Right cardiac atrium (tissue), 1 donor: Measurements from ENCODE around the gene HSPA13.

- PRO-cap = unidirectional peak, minus-strand start at chr21:5128369
These were observed 5393.2 kb upstream of the TPTE start for GRCh38 chr21:5128043-5128792.

DNA sequence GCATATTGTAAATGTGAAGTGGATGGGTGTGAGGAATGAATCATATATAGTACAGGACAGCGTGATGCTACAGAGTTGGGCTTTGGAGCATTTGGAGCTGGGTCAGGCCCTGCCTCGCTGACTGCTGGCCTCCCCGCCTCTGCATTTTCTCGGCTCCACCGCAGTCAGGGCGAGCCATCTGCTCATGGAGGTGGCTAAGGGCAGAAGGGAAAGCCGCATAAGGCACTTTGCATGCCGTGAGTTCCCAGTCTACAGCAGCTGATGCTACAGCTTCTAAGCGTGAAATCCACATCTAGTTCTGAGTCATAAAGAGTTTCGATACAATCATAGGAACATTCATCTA is 2768.0 kb upstream of the TPTE start:
- PRO-cap = no peak

GRCh38 chr21:8990068-8991044 is 1531.0 kb upstream of the TPTE start:
- PRO-cap = no peak

DNA sequence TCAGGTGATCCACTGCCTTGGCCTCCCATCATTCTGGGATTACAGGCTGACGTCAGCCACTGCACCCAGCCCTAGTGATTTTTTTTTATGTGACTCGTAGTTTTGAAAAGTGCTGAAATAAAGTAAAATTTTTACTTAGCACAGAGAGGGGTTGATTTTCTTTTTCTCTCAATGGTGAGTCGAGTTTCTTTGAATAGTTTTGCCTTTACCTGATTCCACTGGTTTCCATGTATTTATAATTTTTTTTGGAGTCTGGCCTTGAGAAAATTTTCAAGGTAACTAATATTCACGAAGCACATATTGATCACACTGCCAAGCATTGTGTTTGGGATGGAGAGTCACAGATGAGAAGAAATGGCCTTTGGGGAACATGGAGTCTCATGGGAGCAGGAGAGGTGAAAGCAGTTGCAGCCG is 799.4 kb upstream of the TPTE start:
- PRO-cap = no peak

DNA sequence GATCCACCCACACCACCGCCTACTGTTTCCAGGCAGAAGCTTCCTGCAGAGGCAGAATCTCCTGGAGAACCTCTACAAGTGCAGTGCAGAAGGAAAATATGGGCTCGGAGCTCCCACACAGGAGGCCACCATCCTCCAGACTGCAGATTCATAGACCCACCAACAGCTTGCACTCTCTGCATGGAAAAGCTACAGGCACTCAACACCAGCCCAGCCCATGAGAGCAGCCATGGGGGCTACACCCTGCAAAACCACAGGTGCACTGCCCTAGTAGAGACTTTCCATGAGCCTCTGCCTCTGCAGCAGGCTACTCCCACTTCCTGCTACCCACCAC is 284.1 kb downstream of the POTED start:
- PRO-cap = no peak

GRCh38 chr21:13934516-13935298 is 276.0 kb downstream of the LIPI start:
- PRO-cap = no peak

- PRO-cap = bidirectional peak, plus-strand start at chr21:14383508, minus-strand start at chr21:14383143; unidirectional peak, plus-strand start at chr21:14383555
These were observed at the start of gene HSPA13 for GRCh38 chr21:14382619-14383656. Gene HSPA13, minus strand, starts transcription at chr21:14383146.

- PRO-cap = no peak
These were observed 64.1 kb downstream of the SAMSN1 start for GRCh38 chr21:14481890-14482614.

DNA sequence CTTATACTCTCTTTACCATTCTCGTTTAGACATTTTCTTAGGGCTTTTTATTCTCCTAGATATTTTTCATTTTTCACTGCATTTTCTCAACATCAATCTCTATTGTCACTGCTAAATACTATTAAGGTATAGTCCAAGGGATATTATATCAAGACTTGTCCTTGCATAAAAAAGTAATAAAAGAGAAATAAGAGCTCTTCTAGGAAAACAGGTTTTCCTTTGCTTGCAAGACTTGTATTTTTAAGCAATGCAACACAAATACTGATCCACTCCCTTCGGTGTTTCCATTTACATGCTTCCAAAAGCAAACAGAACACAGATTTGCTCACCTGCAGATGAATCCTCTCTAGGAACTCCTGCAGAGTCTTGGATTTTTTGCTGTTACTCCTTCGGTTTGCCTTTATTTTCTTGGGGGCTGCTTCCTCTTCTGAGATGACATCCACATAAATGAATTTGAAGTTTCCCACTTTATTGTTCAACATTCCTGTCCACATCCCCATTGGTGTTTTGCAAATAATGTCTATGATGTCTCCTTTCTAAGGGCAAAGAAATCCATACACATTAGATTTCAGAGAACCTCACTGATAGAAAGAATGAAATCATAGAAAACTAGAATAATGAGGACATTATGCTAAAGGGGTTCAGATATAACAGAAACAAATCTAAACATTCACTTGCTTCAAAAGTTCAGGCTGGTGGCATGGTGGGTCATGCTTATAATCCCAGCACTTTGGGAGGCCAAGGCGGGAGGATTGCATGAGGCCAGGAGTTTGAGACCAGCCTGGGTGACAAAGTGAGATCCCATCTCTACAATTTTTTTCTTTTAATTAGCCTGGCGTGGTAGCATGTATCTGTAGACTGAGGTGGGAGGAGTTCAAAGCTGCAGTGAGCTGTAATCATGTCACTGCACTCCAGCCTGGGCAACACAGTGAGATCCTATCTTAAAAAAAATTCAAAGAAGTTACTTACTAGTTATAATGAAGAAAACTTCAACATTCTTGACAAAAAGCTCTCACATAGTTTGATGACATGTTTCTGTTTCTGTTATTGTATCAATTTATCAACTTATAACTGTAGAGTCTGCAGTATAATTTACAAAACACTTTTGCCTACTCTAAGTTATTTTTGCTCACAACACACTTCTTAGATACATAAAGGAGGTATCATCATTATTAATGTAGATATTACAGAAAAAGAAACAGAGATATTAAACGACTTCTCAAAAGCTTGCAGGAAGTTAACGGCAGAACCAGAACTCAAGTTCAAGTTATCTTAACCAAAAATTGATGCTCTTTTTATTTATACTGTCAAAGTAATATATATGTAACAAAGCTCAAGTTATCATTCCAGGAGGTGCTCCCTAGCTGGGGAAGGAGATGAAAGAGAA is 45.4 kb downstream of the SAMSN1 start:
- PRO-cap = no peak

GRCh38 chr21:14543861-14544643 is 2.1 kb downstream of the SAMSN1 start:
- PRO-cap = no peak

- PRO-cap = no peak
These were observed 207.5 kb upstream of the SAMSN1 start for GRCh38 chr21:14753112-14754539.

GRCh38 chr21:14868970-14869274 is 195.9 kb downstream of the NRIP1 start:
- PRO-cap = no peak

- PRO-cap = bidirectional peak, plus-strand start at chr21:15065865, minus-strand start at chr21:15065767
These were observed 868 bp upstream of the NRIP1 start for GRCh38 chr21:15065531-15066205.

DNA sequence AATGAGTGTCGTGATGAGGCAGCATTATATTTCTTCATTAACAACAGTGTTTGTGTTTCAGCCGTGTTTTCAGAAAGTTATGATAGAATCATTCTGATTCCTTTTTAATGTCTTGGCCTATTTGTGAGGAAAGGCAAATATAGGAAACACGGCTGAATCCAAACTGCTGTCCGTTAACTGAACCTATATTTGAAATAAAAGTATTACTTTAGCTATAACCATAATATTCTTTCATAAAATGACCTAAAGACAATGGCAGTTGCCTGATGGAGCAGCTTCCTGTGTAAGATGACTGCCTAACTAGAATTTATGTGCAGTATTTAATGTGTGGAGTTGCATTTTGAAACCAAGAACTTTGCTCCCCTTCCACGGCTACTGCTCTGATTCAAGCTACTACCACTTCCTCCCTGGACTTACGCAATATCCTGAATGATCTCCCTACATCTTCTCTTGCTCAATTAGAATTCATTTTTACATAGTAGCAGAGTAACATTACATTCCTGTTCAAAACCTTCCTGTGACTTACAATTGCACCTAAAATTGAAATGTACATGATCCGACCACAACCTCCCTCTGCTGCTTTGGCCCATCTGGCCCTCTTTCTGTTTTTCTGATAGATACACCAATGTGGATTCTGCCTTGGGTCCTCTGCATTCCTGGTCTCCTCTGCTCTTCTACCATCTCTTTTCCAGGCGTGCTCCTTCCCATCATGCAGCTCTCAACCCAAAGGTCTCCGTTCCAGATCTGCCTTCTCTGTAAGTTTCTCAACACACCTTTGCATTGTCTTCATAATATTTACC is 47.6 kb upstream of the USP25 start:
- PRO-cap = no peak

DNA sequence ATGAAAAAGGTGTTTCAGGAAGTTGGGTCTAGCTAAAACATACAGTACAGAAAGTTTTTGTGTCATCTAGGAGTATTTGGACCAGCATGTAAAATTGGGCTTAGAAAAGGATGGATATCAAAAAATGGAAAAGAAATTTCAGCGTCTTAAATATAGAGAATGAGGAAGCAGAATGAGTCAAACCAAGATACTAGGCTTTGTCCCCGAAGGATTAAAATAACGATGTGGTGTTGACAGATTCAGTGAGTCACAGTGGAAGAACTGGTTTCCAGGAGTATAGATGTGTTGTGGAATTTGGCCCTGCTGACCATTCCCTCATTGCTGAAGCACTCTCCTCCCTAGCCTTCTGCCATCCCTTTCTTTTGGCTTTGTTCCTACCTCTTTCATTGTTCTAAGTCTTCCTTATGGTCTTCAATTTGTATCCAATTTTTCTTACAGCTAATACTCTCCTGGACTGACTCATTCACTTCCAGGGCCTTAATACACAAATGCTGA is 23.1 kb upstream of the USP25 start:
- PRO-cap = no peak

- PRO-cap = no peak
These were observed 549.8 kb downstream of the USP25 start for GRCh38 chr21:16279530-16280041.

DNA sequence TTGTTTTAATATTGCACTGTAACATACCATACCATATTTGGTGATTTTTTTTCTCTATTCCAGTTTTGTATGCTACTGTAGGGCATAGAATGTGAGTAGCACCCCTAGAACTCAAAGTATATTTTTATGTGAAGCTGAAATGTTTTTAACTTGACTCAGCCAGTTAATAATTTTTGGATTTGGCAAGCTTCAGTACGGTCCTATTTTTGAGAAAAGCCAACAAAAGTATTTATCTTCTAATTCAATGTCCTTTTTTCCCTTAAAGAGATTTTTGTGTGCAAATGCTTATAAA is 593.8 kb downstream of the USP25 start:
- PRO-cap = no peak

GRCh38 chr21:16418203-16418638 is 688.4 kb downstream of the USP25 start:
- PRO-cap = no peak

GRCh38 chr21:17139560-17140024 is 373.3 kb upstream of the CXADR start:
- PRO-cap = no peak

GRCh38 chr21:17441384-17441919 is 71.4 kb upstream of the CXADR start:
- PRO-cap = no peak